Bile duct (tissue), 1 donor: Measurements from ENCODE around the gene BCL11B.

DNA sequence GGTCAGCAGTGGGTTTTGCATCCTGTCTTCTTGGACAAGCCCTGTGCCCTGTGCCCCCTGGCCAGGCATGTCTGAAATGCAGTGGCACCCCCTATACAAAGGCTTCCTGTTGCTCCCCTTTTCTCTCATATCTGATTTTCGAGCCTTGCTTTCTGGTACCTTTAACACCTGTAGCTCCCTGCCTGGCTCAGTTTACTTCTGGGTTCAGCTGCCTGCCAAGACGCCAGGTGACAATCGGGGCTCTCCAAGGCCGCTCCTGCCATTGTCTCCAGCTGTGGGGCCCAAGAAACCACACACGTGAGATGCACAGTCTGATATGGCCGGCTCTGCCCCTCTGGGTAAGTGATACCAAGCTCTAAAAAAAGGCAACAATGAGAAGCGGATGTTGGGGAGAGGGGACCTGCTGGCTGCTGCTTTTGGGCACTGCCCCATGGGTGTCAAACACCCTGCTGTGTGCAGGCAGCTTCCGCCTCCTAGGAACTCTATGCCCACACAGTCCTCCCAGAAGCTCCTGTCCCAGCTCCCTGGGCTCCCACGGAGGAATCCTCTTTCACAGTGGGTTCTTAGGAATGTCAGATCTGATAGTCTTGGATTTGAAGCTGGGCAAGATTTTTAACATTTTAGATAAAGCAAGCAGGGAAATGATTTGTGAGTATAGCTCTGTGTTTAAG lies 1136.0 kb downstream of the BCL11B start:
- PRO-cap, result no peak

DNA sequence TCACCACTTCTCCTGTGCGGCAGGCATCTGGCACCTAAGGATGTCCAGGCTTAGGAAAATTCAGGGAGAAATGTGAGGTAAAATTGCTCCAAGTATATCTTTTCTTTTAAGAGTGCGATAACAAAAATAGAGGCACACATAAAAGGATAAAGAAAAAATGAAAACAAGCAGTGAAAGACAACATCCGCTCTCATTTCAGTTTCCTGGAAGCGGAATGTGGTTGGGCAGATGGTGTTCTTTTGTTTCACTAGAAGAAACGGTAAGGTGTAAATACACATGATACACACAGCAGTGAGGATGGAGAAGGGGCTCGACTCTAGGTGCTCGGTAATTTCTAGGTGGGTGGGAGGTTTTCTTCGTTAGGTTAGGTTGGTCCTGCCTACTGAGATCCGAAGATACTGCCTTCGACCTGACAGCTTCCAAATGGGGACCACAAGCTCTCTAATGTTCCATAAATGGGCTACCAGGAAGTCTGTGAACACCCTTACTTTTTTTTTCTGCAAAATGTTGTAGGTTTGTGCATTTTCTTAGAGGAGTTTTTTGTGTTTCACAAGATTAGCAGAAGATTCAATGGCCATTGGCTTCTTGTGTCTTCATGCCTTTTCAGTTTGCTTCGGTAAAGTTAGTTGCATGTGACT lies 1082.5 kb downstream of the BCL11B start:
- PRO-cap, result unidirectional peak, plus-strand start at position 288 of the sequence

GRCh38 chr14:99038273-99038807 lies 233.7 kb downstream of the BCL11B start:
- PRO-cap, result no peak

GRCh38 chr14:99178570-99178911 lies 93.5 kb downstream of the BCL11B start:
- PRO-cap, result no peak

DNA sequence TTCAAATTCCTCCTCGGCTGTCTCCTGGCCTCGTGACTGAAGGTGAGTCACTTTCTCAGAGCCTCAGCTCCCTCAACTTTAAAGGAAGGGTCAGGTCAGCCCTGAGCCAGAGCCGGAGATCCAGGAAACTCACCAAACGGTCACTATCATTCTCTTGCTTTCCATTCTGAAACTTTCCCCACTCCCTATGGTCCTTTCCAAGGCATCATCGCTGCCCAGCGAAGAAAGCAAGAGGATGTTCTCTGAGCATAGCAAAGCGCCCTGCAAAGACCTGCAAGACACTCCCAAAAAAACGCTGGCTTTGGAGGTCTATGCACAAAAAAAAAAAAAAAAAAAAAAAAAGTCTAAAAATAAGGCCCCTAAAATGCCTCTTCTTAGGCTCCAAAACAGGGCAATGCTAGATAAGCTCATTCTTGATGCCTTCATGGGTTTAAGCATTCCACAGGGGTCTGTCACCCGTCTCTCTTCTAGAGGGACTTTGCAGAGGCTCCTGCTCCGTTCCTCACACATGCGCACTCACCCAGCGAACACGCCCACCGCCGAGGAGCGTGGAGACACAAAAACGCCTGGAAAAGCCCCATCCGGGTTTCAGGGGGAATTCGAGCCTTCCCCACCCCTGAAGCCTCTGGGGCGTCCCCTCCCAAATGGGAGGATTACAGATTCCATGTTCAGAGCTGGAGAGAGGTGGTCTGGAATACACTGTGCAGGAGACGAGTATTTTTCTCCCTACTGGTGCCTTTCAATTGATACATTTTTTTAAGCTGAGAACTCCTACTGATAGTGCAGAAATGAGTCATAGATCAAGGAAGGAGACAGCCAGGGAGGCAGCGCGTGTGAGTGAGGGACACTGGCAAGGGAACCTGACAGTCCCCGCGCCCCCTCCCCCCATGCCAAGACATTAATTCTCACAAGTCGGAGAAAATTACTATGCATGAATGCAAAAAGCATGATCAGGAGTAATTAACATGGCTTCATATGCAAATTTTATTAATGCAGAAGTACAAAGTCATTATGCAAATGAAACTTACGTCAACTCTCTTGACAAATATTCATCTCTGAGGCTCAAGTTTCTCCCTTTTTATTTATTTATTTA lies 37.1 kb downstream of the BCL11B start:
- PRO-cap, result no peak

DNA sequence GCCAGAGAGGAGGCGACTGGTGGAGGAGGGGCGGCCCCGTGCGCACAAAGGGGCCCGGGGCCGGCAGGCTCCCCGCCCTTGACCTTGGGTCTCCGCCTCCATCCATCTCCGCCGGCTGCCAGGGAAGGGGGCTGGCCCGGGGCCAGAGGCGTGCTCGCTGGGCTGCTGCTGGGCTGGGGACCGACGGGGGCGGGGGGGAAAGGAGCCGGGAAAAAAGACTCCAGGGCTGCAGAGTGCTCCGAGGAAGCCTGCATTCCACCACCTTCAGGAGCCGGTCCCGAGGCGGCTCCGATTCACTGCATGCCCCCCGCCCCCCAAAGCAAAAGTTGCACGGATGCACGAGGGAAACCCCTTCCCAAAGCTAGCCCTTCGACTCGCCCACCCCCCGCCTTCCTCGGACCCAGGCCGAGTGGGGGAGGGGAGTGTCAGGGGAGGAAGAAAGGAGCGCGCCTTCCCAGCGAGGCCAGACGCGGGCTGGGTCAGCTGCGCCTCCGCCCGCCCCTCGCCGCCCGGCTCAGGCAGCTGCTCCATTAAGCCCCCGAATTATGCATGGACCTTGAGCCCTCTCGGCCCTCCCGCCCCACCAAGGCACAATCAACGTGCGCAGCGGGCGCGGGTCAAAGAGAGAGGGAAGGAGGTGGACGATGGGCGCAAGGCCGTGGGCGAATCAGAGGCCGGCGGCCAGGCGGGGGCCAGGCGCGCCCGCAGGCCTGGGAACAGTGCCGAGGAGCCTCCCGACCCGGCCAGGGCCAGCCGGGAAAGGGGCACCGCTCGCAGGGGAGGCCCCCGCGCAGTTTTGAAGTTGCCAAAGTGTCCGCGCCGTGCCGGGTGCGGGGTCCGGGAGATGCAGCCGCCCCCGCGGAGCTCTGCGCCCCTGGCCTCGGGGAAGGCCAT lies 26.0 kb downstream of the BCL11B start:
- PRO-cap, result no peak

GRCh38 chr14:99256122-99256498 lies 15.9 kb downstream of the BCL11B start:
- PRO-cap, result no peak

DNA sequence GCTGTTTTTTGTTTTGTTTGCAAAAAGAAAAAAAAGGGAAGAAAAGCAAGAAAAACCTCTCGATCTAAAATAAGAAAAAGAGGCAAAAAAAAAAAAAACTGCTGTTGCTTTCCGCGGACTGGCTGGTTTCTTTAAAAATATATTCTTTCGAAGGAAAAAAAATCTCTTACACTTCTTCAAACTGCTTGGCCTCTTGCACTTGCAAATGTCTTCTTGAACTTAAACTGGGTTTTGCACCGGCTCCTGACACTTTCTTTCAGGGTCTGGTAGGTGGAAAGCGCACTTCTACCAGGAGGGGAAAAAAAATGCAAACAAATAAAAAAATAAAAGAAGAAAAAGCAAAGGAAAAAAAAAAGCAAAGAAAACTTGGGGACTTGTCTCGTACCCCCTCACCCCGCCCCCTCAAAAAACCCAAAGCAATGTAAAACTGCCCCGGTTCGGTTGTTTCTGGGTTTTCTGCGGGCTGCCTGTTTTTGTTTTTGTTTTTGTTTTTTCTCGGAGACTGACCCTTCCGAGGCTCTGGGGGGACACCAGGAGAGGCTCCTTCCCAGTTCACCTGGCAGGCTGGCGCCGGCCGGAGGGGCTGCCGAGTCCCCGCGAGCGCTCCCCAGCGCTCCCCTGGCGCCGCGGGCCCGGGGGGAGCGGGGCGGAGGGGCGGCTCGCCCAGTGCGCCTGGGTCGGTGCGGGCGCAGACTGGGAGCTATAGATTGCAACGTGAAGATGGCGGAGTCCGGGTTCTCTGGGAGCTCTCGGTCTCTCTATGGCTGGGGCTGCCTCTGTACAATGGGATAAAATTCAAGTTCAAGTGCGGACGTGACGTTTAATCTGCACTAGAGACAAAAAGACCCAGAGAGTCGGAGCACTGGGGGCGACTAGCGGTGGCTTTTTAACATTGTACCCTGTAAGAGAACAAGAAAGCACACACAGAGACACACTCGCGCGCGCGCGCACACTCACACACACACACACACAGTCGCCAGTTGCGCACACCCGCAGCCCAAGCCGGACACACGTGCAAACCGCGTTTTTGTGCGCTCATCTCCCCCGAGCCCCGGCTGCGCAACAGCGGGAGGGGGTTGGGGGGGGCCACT lies at the start of gene BCL11B:
TSS of gene BCL11B (minus strand) at position 766 of the 1,091 bp plus-strand sequence.
- PRO-cap, result bidirectional peak, plus-strand start at position 960 of the sequence, minus-strand start at position 762 of the sequence

DNA sequence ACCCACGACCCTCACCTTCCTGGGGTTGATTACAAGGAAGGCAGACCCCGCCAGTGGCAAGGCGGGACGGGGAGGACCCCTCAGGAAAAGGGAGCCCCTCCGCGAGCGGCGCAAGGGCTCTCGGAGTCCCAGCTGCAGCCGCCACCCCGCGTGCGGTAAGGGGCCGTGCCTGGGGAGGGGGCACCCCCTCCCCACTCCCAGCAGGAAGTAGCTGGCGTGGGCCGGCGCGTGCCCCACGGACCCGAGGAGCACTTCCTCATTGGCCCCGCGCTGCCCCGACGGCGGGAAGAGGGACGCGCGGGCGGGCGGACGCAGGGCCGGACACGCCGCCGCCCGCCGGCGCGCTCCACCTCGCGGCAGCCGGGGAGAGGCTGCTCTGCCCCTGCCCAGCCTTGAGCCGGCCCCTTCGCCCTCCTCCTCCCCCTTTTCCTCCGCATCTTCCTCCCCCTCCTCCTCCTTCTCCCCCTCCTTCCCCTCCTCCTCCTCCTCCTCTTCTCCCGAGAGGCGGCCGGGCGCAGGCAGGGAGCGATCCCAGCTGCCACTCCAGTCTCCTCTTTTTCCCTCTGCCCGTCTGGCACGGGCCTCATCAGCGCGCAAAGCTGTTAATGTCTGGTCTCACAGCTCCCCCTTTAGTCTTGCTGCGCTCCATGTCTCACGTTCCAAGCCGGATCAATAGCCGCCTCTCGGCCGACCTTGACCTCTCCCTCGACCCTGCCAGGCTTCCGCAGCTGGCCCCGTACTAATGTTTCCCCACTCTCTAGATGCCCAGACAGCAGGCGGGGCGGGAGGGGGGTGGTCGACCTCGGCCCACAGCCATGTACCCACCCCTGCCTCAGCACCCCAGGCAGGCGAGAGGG lies 2.5 kb upstream of the BCL11B start:
- PRO-cap, result bidirectional peak, plus-strand start at position 500 of the sequence, minus-strand start at position 378 of the sequence

- PRO-cap, result no peak
These were observed 68.5 kb downstream of the SETD3 start for GRCh38 chr14:99412129-99412590.

- PRO-cap, result no peak
These were observed 30.6 kb downstream of the CCNK start for GRCh38 chr14:99511461-99512576.

GRCh38 chr14:99522399-99523044 lies 41.3 kb downstream of the CCNK start:
- PRO-cap, result no peak

DNA sequence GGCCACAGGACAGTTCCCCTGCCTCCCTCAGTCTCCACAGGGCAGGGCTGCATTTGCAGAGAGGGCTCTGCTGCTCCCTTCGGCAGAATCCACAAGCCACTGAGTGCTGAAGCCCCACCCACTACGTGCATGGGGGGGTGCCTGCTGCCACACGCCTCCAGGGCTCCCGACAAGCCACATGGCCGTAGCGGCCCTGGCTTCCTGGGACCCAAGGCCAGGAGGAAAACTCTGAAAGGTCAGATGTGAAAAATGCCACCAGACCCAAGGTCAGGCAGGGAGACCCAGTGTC lies 43.1 kb downstream of the CCDC85C start:
- PRO-cap, result no peak

DNA sequence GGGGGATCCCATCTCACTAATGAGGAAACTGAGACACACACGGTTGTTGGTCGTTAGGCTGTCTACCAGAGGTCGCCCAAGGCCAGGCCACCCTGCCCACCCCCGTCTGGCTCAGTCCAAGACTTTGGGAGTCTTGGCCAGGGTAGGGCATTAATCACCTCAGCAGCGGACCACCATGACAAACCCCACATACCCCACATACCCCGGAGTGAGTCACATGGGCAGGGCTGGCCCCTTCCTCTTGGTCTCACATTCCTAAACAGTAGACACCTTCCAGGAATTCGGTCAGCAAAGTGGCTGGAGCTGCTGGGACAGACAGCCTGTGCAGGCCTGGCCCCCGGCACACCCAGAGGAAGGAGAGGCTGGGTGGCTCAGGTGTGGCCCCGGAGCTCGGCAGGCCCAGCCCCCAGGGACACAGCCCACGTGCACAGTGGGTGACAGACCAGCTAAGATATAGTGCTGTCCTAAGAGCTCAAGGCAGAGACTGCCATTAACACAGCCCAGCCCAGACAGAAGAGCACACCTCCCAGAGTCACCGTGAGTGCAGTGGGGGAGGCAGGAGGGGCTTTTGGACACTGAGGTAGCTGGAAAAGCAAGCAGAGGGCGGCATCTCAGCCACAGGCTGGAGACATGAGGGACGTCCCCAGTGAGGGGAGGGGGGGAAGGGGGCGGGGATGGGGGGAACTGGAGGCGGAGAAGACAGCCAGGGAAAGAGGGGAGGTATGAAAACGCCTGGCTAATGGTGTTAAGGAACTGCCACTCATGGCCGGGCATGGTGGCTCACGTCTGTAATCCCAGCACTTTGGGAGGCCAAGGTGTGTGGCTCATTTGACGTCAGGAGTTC lies 24.0 kb downstream of the CCDC85C start:
- PRO-cap, result bidirectional peak, plus-strand start at position 480 of the sequence, minus-strand start at position 348 of the sequence

GRCh38 chr14:99592649-99593278 lies 11.2 kb downstream of the CCDC85C start:
- PRO-cap, result no peak

DNA sequence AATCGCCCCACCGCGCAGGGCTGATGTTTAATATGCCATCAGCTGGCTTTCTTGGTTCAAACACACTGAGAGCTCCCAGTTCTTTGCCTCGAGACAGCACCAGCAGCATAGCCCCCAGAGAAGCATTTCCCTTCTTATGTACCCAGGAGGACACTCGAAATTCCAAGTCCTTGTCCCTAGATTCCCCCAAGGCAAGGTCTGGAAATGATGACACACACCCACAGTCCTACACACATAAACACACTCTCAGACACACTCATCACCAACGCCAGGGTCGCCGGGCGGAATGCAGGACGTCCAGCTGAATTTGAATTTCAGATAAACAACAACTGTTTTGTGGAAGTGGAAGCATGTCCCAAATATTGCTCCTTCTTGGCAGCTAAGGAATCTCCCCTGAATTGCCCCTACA lies 41.1 kb upstream of the EML1 start:
- PRO-cap, result no peak

- PRO-cap, result no peak
These were observed 6.4 kb upstream of the EVL start for GRCh38 chr14:100058805-100059242.

DNA sequence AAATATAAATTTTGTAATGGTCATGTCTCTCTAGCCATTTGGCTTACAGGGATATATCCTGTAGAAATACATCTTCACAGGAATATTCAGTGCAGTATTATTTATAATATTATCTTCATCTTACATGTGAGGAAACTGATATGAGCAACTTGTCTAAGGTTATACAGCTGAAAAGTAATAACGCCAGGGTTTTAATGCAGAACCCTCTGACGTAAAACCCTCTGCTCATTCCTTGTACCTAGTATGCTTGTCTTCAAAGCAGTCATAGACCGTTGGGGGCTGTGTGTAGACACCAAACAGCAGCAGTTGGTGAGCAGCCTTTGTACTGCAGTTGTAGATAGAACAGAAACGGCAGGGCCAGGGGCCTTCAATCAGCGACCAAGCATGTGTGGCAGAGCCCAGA lies 28.0 kb downstream of the EVL start:
- PRO-cap, result no peak

DNA sequence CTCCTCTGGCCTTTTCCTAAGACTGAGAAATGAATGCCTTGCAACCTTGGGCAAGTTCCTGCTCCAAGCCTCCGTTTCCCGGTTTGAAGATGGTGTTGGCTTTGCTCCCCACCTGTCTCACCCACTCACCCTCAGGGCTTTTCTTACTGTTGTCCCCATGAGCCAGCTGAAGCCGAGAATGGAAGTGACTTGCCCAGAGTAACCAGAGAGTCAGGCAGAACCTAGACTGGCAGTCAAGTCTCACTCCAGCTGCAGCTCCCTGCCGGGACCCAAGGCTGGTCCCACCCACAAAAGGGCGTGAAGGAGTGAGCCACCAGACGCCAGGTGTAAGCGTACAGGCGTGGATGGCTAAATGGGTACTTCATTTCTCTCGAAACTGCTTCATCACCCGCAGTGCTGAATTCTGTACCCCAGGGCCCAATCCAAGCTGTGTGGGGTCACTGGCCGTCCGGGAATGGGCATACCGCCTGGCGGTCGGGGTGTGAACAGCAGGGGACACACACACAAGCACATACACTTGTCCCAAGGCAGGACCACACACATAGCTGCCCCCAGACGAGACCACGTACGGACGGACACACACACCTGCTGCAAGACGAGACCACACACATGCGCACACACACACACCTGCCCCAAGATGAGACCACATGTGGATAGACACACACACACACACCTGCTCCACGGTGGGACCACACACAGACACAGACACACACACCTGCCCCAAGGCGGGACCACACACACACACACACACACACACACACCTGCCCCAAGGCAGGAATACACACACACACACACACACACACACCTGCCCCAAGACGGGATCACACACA lies 34.8 kb downstream of the DEGS2 start:
- PRO-cap, result no peak

- PRO-cap, result no peak
These were observed 16.8 kb downstream of the DEGS2 start for GRCh38 chr14:100142583-100143019.